ENCODE measurements around a stretch of chr9.

DNA sequence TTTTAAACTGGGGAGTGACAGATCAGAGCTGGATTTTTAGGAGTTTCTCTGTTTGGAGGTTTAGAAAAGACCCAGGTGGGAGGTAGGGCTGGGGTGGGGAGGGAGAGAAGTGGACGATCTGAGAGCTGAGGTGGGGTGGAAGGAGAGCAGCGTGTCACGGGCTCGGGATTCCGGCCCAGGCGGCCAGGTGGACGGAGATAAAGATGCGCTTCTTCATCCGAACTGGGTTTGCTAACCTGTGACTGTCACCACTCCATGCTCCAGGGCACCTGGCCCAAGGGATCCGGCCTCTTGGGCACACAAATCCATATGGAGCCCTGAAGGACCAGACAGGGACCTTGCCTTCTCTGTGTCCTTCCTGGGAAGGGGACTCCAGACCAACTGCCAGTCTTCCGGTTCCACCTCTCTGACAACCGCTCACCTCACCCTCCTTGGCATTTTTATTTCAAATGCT, 1.2 kb upstream of the WDR5 start:
- CAGE, long polyA plus RNA: no peak
- RRBS: 58% methylated on average over 2 of the region's 12 CpGs

DNA sequence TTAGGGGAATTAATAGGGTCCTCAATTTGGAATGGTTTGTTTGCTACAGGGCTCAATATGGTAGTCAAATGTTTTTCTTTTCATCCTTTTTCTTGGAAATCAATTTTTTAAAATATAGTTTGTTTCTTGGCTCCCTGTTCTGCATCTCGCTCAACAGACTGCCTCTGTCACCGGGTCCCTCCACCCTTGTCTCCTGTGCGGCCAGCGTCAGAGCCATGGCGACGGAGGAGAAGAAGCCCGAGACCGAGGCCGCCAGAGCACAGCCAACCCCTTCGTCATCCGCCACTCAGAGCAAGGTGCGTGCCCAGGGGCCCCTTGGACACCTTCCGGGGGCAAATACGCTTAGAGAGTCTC, 3.8 kb downstream of the WDR5 start:
- CAGE, long polyA plus RNA: no peak
- RRBS: no CpG with 5 or more reads among the region's 14 CpGs

- CAGE, long polyA plus RNA: no peak
- RRBS: no CpG with 5 or more reads among the region's 10 CpGs
Measured at GRCh38 chr9:134216921-134217307, 81.0 kb downstream of the WDR5 start.

DNA sequence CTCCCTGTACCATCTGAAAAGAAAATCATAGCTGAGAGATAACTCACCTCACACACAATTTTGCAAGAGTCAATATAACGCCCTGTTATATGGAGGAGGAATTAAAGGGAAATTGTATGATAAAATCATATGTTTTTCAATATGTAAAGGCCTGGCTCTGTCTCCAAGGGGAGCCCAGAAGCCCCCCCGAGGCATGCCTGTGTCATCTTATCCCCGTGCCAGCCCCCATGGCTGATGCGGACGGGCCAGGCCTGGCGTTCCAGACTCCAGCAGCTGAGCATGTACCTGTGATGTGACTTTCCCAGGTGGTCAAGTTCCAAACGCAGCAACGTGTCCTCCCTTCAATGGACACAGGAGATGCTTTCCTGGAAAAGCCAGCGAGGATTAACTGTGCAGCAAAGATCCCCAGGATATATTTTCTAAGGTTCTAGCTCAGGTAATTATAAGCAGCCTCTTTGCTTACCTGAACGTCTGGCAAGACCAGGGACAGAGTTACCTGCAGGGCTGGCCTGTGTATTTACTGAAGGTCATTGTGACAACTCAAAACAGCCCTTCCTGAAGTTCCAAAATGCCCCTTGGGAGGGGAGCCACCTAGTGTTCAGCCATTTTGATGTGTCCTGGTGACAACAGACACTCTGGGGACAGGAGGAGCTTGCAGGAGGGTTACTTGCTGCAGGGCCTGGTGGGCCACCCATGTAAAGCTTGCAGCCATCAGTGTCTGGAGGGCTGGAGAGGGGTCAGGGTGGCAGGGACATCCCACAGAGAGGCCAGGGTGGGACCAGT, 81.7 kb downstream of the WDR5 start:
- CAGE, long polyA plus RNA: no peak
- RRBS: no CpG with 5 or more reads among the region's 10 CpGs

GRCh38 chr9:134258637-134259666, 67.3 kb upstream of the RXRA start:
- CAGE, long polyA plus RNA: no peak
- RRBS: no CpG with 5 or more reads among the region's 14 CpGs

DNA sequence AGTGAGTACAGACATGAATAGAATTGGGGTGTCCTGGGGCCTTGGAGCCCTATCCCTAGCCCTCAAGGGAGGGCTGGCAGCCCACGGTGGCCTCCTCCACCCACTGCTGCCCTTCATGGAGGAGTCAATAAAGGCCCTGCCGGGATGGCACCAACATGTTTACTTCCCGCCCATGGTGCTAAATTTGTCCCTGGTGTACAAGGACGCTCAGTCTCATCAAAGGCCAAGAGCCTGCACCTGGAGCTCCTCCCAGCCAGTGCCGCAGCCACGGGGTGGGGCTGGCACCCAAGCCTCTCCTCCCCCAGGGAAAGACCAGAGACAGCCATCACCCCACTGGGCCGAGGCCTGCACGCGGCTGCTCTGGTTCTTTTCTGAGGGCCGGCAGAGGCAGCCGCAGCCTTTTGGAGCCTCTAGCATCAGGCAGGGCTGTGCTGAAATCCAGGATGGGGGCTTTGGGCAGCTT, 34.8 kb upstream of the RXRA start:
- CAGE, long polyA plus RNA: no peak
- RRBS: no CpG with 5 or more reads among the region's 11 CpGs

DNA sequence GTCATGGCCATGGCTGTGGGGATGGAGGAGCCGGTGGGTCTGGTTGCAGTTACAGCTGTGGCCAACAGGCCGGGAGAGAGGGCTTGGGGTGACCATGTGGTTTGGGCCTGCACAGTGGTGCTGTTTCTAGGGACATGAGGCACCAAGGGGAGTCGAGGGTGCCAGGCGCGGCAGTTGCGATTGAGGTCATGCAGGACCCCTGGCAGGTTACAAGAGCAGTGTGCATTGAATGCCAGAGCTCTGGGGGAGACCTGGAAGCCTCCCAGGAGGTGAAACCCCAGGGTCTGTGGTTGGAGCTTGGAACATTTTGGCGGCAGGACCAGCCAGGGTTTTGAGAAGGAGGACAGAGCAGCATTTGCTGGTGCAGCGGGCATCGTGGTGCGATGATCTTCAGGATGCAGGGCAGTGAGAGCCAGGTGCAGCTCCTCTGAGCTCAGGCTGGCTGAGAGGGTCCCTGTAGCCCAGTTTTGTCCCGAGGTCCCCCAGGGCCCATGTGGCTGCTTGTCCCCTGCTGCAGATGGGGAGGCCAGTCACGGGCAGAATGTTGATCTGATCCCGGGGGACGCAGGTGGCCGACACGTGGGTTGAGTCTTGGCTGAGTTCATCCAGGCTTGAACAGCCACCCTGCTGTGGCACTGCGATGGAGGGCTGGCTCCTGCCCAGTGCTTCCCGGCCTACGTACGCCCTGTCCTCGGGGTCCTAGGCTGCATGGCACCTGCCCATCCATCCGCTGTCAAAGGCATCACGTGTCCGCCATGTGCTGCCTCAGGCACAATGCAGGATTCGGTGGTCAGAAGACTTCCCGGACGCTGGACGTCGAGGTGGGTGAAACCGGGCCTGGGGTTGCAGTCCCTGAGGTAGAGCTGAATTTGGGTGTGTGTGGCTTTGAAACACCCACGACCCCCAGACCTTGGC, 22.0 kb downstream of the RXRA start:
- CAGE, long polyA plus RNA: no peak
- RRBS: 77% methylated on average over 7 of the region's 31 CpGs

DNA sequence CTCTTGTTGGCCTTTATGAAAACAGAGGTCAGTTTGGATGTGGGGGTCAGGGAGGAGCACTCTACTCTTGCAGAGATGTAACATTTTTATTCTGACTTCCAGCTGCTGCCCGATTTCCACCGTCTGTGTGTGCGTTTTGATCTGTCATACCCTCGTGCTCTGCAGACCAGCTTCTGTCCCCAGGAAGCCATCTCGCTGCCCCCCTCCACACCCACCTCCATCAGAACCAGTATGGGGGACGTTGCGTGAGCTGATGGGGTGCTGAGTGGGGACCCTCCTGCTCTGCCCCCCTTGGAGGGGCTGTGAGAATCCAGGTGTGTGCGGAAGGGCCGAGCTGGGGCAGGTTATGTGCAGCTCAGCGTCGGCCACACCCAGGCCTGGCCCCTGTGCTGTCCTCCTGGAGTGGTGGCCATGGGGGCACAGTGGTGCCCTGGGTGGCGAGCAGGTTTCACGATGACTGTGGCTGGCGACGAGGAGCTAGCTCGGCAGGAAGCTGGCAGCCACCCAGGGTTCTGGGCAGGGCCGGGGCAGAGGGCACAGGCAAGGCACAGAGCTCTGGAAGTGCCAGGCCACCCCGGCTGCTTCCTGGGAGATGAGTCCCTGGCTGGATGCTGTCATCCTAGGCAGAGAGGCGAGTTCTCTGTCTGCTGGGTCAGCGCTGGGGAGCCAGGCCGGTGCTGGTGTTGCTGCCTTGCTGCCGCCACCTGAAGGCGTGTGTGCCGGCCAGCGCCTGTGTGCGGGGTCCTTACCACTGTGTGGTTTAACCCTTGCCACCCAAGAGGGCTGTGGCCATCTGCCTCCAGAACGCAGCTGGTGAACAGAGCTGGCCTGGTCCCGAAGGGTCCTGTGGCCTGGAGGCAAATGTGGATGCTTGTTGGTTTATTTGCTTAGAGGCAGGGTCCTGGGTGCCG, 51.6 kb downstream of the RXRA start:
- CAGE, long polyA plus RNA: no peak
- RRBS: 26% methylated on average over 6 of the region's 29 CpGs

- CAGE, long polyA plus RNA: no peak
- RRBS: no CpG with 5 or more reads among the region's 13 CpGs
Measured at GRCh38 chr9:134391276-134391646, 65.0 kb downstream of the RXRA start.

GRCh38 chr9:134409913-134410810, 83.9 kb downstream of the RXRA start:
- CAGE, long polyA plus RNA: no peak
- RRBS: 80% methylated on average over 1 of the region's 18 CpGs

- CAGE, long polyA plus RNA: no peak
- RRBS: 2% methylated on average over 5 of the region's 17 CpGs
Measured at GRCh38 chr9:134413821-134414317, 87.6 kb downstream of the RXRA start.

DNA sequence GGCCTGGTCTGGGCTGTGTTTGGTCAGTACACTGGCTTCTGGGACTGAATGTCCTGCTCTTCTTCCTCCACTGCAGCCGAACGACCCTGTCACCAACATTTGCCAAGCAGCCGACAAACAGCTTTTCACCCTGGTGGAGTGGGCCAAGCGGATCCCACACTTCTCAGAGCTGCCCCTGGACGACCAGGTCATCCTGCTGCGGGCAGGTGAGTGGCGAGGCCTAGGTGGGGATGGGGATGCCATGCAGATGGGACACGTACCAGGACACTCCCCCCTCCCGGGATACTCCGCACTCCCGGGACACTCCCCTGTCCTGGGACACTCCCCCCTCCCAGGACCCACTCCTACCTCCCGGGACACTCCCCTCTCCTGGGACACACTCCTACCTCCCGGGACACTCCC, 95.3 kb downstream of the RXRA start:
- CAGE, long polyA plus RNA: no peak
- RRBS: 71% methylated on average over 2 of the region's 13 CpGs

DNA sequence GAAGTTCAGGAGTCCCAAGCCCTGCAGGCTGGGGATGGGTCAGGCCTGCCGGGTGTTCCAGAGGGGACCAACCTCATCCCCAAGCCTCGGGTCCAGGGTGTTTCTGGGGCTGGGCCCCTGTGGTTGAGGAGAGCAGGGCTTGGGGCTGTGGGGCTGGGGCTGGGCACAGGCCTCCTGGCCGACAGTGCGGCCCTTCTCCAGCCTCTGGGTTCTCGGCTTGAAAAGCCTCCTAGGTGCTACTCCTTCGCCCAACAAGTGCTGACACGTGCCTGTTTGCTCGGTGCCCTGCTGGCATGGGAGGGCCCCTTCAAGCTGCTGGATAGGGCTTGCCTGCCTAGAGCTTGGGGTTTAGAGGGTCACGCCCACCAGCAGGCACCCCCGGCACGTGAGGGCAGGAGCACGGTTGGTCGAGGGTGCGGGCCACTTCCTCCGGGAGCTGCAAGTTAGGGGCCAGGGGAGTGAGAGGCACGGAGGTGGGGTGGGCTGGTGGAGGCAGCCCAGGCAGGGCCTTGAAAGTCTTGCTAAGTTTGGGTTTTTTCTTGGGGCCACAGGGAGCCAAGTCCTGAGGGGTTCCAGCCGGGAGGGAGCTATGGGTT, 106.2 kb downstream of the RXRA start:
- CAGE, long polyA plus RNA: no peak
- RRBS: 78% methylated on average over 7 of the region's 17 CpGs

GRCh38 chr9:134442640-134442919, 116.3 kb downstream of the RXRA start:
- CAGE, long polyA plus RNA: no peak
- RRBS: no CpG with 5 or more reads among the region's 10 CpGs

DNA sequence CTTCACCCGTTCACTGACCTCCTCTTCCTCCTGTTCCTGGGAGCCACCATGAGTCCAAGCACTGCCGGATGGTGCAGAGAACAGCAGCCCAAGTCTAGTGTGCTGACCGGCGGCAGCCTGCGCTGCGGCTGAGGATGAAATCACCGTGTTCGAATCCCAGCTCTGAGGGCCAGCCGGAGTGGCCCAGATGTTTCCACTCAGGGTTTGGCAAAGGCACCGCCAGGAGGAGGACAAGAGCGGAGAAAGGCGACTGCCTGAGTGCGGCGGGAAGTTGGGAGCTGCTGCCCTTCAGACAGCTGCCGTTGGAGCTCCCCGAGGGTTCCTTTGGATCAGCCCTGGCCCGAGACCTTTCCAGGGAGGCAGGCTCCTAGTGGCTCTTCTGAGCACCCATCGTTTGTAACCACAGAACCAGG, 115.8 kb upstream of the COL5A1 start:
- CAGE, long polyA plus RNA: no peak
- RRBS: 33% methylated on average over 8 of the region's 18 CpGs

GRCh38 chr9:134827708-134828883, 52.5 kb upstream of the FCN2 start:
- CAGE, long polyA plus RNA: no peak
- RRBS: 94% methylated on average over 4 of the region's 33 CpGs

DNA sequence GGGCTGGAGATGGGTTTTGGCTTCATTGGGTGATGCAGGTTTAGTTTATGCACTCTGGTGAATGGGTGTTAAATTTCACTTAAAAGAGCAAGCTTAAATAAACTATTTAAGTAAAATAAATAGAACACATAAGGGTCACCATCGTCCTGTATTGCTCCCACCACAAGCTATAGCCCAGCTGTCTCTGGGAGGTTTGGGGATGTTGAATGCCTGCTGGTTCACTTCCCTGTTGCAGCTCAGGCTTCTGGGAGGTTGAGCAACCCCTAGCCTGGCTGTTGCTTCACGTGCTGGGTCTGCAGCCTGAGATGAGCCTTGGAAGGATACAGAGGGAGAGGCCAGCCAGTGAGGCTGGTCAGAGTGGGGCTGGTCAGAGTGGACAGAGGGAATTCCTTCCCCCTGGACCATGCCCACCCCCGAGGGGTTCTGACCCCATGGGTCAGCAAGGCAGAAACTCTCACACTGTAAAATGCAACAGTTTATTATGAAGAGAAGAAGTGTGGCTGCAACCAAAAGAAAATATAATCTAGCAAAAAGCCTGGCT, 4.7 kb upstream of the FCN1 start:
- CAGE, long polyA plus RNA: no peak
- RRBS: no CpG with 5 or more reads among the region's 3 CpGs

DNA sequence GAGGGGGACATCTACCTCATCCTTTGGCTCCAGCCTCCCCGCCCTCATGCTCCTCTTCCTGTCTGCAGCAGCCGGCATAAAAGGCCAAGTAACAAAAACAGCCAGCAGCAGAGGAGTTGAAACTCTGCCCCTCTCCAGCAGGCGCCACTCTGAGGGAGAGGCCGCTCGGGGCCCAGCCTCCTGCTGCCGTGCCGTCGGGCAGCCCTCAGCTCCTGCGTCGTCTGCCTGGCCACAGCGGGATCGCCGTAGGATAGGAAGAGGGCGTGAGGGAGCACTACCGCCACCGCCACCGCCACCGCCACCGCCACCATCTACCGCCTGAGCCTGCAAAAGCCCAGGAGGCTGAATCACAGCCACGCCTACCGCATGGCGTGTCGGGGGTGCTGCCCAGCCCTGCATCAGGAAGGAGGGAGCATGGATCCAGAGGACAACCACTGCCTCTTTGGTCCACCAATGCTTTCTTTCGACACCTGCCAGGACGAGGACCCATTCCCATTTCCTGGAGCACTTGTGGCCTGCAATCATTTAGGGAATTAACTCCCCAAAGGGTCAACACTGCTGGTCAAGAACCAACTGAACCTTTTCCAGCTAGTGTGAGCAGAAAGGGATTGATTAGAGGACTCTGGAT, 166.2 kb downstream of the OLFM1 start:
- CAGE, long polyA plus RNA: no peak
- RRBS: no CpG with 5 or more reads among the region's 26 CpGs

DNA sequence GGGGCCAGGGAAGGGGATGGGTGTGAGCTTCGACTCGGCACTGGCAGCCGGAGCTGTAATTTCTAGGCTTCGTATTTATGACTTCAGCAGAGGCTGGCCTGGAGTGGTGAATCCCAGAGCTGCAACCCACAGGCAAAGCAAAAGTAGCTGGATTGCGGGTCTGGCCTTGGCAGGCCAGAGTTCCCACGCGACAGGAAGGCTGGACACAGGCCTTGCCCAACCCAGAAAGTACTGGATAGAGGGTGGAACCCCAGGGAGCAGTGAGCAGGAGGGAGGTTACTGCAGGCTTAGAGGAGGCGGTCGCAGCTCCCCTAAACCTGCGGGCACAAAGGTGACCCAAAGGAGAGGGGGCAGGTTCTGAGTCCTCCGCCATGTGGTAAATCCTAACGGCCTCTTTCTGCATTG, 126.2 kb upstream of the PPP1R26 start:
- CAGE, long polyA plus RNA: no peak
- RRBS: no CpG with 5 or more reads among the region's 12 CpGs

- CAGE, long polyA plus RNA: no peak
- RRBS: no CpG with 5 or more reads among the region's 22 CpGs
Measured at GRCh38 chr9:135471674-135472510, 7.7 kb upstream of the PPP1R26 start.

All from osteoblast (primary cell).